ENCODE data around the genes CSNK1G3 and MARCHF3.

GRCh38 chr5:123512050-123513106, at the start of gene CSNK1G3:
Gene CSNK1G3, plus strand, starts transcription at chr5:123512177.
- PRO-cap: bidirectional peak, plus-strand start at chr5:123512295, minus-strand start at chr5:123511965; bidirectional peak, plus-strand start at chr5:123512464, minus-strand start at chr5:123512466; bidirectional peak, plus-strand start at chr5:123512743, minus-strand start at chr5:123512649

- PRO-cap: unidirectional peak, minus-strand start at chr5:123514793
These were observed 2.7 kb downstream of the CSNK1G3 start for GRCh38 chr5:123514593-123515151.

GRCh38 chr5:123654765-123655240, 142.8 kb downstream of the CSNK1G3 start:
- PRO-cap: no peak

DNA sequence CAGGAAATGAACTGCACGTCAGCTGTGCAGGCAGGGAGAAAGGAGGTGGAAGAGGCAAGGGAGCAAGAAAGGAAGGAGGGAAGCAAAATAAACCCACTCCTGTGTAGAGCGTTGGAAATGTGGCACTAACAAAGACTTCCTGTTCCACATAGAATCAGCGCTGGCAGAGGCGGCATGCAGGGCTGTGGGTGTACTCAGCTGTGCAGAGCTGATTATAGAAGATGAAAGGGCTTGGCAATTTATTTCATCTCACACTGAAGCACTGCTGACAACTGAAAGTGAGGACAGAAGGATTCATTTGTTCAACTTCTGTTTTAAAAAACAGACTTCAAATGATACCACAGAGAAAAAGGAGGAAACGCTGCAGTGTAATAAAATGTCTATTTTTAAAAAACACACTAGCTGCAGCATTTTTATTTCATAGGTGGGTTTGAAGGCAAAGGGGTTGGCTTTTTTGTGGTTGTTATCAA, 583.6 kb downstream of the ZNF608 start:
- PRO-cap: no peak

GRCh38 chr5:124430059-124430516, 316.4 kb downstream of the ZNF608 start:
- PRO-cap: unidirectional peak, plus-strand start at chr5:124430311

DNA sequence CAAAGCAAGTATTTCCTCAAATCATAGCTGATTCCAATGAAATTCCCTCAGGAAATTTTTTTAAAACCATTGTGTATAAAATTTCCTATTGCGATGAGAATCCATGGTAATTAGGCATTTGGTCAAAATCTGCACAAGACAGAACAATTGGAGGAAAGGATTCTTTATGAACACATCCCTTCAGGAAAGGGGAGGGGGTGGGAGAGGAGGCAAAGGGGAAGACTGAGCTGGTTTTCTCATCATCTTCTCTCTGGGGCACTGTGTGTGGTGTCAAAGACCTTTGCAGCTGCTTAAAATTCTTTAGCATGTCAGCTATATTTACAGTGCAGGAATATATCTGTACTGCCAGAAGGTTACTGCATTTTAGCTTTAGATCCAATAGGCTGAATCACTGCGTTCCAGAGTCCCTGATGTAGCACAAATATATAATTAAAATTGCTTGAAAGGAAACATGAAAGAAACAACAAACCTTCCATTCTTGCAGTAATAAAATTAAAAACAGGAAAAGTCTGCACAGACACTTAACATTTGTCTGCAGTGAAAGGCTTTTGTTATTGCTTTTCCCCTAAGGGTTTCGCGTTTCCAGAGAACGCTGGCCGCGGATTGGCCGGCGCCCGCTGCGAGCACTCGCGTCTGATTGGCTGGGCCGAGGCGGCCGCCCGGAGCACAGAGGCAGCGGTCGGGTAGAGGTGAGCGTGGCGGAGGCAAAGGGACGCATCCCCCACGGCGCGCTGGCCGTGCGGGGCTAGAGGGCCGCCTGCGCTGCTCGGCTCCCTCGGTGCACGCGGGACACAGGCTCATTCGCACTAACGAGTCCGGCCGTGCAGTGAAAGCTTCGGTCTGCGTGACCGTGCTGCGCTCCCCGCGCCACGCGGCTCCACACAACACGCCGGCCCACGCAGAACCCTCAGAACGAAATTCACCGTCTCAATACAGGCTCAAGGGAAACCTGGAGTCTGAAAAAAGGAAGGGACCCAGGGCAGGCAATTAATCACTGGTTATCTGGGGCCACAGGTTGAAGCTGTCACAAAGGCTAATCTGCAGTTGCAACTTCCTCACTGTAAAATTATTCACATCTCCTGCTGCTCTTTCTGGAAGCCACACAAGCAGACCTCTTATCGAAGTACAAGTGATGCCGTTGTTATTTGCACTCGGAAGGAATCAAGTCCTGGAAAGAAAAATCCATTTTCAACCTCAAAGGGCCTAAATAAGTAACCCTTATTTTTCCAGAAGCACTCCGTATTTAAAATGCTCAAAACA, 94.9 kb downstream of the ZNF608 start:
- PRO-cap: bidirectional peak, plus-strand start at position 686 of the sequence, minus-strand start at position 534 of the sequence

GRCh38 chr5:124728922-124729416, 17.5 kb downstream of the ZNF608 start:
- PRO-cap: no peak

GRCh38 chr5:124741616-124742567, 4.5 kb downstream of the ZNF608 start:
- PRO-cap: unidirectional peak, plus-strand start at chr5:124741879; bidirectional peak, plus-strand start at chr5:124742417, minus-strand start at chr5:124742297

GRCh38 chr5:124906185-124907232, 160.1 kb upstream of the ZNF608 start:
- PRO-cap: bidirectional peak, plus-strand start at chr5:124906774, minus-strand start at chr5:124906554

DNA sequence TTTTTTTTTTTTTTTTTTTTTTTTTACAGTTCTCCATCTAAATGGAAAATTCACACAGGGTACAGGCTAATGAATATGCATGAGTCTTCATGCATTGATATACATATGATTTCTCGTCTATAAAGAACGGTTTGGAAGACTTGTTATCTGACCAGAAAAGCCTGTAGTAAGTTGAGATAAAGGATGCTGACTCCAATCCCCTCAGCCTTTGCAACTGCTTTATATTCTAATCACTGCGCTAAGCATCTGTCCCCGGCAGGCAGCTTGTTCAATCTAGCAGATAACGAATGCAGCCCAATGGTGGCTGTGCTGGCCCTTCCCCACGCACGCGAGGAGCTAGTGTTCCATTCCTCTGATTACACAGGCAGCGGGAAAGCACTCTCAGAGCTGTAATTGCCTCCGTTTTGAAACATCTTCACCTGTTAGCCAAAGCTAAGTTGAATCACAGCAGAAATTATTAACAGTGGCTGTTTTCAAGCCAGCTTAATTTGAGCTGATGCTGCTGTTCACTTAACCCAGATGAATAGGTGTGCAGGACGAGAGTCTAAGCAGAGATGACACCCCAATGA, 453.9 kb upstream of the ZNF608 start:
- PRO-cap: no peak

DNA sequence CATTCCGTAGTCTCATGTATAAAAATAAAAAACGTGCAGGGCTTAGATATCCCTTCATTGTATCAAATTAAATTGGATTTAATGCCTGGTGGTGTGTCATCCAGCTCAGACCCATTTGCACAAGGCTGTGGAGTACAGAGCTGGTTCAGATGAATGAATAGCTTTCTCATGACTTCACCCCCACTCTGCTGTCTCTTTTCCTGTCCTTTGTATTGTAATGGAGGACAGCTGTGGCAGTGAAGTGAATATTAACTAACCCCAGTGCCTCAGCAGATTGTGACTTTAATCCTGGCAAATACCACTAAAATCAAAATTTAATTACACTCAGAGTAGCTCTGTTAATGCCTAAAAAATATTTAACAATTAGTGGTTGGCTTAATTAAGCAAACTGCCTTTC, 626.6 kb upstream of the ZNF608 start:
- PRO-cap: no peak

- PRO-cap: no peak
These were observed 420.7 kb upstream of the GRAMD2B start for GRCh38 chr5:126002396-126003106.

GRCh38 chr5:126373227-126374373, 49.6 kb upstream of the GRAMD2B start:
- PRO-cap: bidirectional peak, plus-strand start at chr5:126374017, minus-strand start at chr5:126373764; unidirectional peak, minus-strand start at chr5:126374077

- PRO-cap: unidirectional peak, minus-strand start at chr5:126446918
These were observed 23.4 kb downstream of the GRAMD2B start for GRCh38 chr5:126446246-126447325.

DNA sequence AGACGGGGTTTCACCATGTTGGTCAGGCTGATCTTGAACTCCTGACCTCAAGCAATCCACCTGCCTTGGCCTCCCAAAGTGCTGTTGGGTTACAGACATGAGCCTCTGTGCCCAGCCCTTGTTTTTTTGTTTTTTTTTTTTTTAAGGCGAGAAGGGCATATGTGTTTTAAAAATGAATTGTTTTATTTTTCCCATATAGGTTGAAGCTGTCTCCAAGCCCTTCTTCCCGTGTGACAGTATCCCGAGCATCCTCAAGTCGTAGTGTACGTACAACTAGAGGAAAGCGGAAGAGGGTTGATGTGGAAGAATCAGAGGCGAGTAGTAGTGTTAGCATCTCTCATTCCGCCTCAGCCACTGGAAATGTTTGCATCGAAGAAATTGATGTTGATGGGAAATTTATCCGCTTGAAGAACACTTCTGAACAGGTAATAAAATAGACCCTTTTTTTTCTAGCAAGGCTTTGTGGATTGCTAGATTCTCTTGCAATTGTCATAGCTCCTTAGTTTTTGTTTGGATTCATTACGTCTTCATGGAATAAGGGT, 43.8 kb downstream of the LMNB1 start:
- PRO-cap: no peak

DNA sequence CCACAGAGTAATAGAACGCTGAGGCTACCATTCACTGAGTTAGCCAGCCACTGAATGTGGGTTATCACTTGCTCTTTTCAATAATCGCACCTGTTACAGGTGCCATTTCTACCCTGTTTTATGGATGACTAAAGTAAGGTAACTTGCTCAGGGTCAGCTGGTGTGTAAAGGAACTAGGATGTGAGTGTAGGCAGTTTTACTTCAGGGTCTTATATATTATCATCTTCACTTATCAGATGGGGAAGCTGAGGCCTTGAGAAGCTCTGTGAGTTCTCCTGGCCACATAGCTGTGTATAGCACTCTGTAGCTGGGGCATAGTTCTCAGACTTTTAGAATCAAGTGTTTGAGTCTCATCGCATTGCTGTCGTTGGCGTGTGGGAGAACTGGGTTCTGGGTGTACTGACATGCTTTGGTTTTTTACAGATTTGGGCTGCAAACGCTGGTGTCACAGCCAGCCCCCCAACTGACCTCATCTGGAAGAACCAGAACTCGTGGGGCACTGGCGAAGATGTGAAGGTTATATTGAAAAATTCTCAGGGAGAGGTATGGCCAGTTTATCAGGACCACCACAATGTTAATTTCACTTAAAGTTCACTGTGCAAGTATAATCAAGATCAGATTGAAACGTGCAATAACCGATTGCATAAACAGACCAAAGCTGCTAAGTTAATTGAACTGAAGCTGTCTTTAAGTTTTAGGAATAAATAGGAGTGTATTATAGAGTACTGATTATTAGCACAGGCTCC, 48.8 kb downstream of the LMNB1 start:
- PRO-cap: no peak

- PRO-cap: bidirectional peak, plus-strand start at chr5:127030768, minus-strand start at chr5:127030551; bidirectional peak, plus-strand start at chr5:127030903, minus-strand start at chr5:127030956
These were observed at the start of gene MARCHF3 for GRCh38 chr5:127030496-127031405. Gene MARCHF3, minus strand, starts transcription at chr5:127030558.

DNA sequence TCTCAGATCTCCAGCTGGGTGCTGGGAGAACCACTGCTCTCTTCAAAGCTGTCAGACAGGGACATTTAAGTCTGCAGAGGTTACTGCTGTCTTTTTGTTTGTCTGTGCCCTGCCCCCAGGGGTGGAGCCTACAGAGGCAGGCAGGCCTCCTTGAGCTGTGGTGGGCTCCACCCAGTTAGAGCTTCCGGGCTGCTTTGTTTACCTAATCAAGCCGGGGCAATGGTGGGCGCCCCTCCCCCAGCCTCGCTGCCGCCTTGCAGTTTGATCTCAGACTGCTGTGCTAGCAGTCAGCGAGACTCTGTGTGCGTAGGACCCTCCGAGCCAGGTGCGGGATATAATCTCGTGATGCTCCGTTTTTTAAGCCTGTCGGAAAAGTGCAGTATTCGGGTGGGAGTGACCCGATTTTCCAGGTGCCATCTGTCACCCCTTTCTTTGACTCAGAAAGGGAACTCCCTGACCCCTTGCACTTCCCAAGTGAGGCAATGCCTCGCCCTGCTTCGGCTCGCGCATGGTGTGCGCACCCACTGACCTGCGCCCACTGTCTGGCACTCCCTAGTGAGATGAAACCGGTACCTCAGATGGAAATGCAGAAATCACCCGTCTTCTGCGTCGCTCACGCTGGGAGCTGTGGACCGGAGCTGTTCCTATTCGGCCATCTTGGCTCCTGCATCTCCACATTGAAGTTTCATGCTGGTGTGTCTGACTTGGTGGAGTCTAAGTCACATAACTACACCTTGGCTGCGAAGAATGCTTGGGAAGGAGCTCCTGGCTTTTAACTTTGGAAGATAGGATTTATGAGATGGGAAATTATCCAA, 36.3 kb downstream of the CCDC192 start:
- PRO-cap: no peak

- PRO-cap: no peak
These were observed 96.2 kb downstream of the CHSY3 start for GRCh38 chr5:130000512-130000765.

DNA sequence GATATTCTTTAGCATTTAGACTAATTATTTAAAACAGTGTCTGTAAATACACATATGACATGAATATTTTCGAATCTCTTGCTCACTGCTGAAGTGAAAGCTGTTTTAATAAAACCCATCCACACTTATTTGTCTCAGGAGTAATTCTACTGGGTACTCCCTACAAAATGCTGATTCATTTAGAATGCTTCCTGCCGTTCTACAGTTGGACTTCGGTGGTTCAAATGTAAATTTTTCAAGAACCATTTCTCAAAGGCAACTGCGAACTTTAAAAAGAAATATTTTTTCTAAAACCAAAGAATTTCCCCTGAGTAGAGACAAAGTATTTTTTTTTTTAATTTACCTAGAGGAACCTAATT, 1.4 kb downstream of the HINT1 start:
- PRO-cap: no peak